ENCODE results near the genes PLEKHG2, EID2, LGALS14 and PSMC4.

- PRO-cap = no peak
These were observed 2.8 kb upstream of the NCCRP1 start for GRCh38 chr19:39193762-39194490.

DNA sequence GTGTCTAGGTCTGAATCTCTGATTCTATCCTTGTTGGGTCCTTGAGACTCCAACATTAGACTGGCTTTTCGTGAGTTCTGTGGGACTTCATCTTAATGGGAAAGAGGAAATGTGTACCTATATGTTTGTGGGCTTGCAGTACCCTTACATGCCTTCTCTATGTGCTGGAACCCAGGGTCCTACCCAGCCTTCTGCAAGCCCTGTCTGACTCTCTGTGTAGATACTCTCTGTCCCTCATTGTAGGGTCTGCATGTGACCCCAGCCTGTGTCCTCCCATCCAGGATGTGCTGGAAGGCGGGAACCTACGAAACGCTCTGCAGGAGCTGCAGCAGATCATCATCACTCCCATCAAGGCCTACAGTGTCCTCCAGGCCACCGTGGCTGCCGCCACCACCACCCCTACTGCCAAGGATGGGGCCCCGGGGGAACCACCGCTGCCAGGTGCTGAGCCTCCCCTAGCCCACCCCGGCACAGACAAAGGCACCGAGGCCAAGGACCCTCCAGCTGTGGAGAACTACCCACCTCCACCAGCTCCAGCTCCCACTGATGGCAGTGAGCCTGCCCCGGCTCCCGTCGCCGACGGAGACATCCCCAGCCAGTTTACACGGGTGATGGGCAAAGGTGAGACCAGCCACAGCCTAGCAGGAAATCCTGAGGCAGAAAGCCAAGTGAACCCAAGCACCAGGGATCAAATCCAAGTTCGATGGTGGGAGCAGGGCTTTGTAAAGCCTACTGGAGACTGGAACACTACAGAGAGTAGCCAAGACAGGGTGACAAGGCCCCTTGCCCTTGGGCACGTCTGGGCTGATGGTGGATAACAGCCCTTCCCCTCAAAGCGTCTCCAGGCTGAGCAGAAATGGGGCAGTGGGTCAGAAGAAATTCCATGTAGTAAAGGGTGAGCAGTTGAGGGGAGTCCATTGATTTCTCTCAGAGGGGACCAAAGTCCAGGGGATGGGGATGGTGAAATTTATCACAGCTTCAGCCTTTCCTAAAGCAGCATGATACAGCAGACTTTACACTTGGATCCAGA, 13.4 kb downstream of the PAF1 start:
- PRO-cap = no peak

GRCh38 chr19:39398221-39399436, 7.5 kb downstream of the MED29 start:
- PRO-cap = unidirectional peak, minus-strand start at chr19:39398399; bidirectional peak, plus-strand start at chr19:39398763, minus-strand start at chr19:39398700

DNA sequence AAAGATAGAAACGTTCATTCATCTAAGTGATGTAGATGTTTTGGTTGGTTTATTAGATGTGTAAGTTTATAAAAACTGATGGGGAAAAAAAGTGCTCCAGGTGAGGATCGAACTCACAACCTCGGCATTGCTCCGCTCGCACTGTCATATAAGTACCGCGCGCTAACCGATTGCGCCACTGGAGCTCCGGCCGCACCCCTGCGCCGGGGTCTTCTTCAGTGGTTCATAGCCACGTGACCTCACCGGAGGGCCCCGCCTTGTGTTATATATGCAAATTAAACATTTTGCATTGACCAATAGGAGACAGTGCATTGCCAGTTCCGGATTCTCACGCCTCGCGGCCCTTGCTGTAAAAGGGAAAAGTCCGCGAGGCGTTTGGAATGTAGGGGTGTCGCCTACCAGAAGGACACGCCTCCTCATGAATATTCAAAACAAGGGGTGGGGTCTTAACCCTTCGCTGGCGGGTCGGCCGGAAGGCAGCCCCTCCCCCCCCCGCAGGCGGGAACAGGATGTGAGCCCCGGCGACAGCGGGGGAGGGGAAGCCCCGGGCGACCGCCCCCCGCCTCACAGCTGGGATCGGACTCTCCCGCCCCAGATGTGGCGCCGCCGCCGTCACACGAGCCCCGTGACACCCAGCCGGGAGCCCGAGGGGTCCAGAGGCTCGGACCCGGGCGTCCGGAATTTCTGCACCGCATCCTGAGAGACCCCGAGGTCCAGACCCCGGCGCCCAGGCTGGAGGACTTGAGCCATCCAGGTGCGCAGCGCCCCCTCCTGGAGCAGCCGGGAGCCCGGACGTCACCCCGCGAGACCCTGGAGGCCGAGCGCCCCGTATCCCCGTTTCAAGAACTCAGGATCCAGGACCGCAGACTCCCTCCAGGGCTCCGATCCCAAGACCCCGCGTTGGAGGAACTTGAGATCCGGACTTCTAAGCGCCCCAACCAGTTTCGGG, at the start of gene PLEKHG2:
TSS of gene PLEKHG2 (plus strand) at position 594 of the 949 bp plus-strand sequence.
- PRO-cap = bidirectional peak, plus-strand start at position 539 of the sequence, minus-strand start at position 188 of the sequence; bidirectional peak, plus-strand start at position 842 of the sequence, minus-strand start at position 743 of the sequence; unidirectional peak, plus-strand start at position 842 of the sequence

GRCh38 chr19:39415402-39415878, 3.0 kb downstream of the PLEKHG2 start:
- PRO-cap = bidirectional peak, plus-strand start at chr19:39415755, minus-strand start at chr19:39415579

DNA sequence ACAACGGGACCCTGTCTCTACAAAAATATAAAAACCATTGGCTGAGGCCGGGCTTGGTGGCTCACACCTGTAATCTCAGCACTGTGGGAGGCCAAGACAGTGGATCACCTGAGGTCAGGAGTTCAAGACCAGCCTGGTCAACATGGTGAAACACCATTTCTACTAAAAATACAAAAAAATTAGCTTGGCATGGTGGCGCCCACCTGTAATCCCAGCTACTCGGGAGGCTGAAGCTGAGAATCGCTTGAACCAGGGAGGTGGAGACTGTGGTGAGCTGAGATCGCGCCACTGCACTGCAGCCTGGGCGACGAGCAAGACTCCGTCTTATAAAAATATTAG, 1.3 kb downstream of the SUPT5H start:
- PRO-cap = no peak

DNA sequence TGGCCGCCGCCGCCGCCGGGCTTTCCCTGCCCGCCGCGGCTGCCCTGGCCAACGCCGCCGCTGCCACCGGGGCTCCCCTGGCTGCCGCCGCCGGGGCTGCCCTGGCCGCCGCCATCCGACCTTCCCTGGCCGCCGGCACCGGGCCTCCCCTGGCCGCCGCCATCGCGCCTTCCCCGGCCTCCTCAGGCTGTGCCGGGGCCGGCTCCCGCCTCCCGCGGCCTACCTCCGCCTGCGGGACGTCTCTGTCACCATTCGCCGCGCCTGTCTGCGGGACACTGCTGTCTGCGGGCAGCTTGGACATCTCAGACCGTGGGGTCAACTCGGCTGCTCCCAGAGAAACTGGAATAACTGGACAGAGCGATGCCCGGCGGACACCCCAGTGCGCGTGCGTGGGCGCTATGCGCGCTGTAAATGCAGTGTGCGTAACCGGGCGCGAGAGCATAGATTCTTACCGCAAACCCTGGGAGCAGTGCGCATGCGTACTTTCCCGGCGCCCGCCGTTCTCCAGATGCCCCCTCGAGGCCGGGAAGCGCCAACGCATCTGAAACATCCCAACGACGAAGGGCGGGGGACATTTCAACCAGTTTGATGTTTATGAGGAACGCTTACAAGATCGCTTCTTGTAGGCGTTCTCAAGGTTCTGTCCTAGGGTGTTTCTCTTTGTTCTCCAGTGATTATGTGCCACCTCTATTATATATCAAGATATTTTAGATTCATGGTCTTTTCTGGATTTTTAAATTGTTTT, at the start of gene EID2:
TSS of gene EID2 (minus strand) at position 383 of the 745 bp plus-strand sequence.
- PRO-cap = unidirectional peak, minus-strand start at position 346 of the sequence; unidirectional peak, minus-strand start at position 383 of the sequence; unidirectional peak, minus-strand start at position 510 of the sequence

GRCh38 chr19:39704094-39704621, at the start of gene LGALS14:
Gene LGALS14 (plus strand): TSS chr19:39704481.
- PRO-cap = no peak

GRCh38 chr19:39872078-39872814, 26.1 kb upstream of the FBL start:
- PRO-cap = no peak

GRCh38 chr19:39906065-39906359, 59.8 kb upstream of the FBL start:
- PRO-cap = no peak

- PRO-cap = bidirectional peak, plus-strand start at chr19:39971184, minus-strand start at chr19:39970923
These were observed at the start of gene PSMC4 for GRCh38 chr19:39970299-39971307. Gene PSMC4 (plus strand): TSS chr19:39971165.

DNA sequence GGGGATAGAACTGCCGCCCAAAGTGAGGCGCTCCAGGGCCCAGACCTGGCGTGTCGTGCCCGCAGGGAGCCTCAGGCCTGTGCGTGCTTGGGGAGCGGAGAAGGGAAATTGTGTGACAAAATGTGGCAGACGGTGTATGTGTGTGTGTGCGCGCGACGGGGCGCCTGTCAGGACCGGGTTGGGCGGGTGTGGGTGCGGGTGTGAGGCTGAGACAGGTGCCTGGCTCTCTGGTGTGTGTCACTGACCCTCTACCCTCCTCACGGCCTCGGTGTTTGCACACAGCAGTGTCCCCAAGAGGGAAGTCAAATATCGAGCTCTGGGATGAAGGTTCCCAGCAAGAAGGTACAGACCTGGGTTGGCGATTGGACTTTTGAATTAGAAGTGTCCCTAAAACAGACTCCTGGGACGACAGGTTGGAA, 340 bp downstream of the ZNF546 start:
- PRO-cap = no peak

GRCh38 chr19:40222899-40223733, 3.4 kb downstream of the CCNP start:
- PRO-cap = no peak

GRCh38 chr19:40229192-40230125, 3.0 kb upstream of the CCNP start:
- PRO-cap = no peak

DNA sequence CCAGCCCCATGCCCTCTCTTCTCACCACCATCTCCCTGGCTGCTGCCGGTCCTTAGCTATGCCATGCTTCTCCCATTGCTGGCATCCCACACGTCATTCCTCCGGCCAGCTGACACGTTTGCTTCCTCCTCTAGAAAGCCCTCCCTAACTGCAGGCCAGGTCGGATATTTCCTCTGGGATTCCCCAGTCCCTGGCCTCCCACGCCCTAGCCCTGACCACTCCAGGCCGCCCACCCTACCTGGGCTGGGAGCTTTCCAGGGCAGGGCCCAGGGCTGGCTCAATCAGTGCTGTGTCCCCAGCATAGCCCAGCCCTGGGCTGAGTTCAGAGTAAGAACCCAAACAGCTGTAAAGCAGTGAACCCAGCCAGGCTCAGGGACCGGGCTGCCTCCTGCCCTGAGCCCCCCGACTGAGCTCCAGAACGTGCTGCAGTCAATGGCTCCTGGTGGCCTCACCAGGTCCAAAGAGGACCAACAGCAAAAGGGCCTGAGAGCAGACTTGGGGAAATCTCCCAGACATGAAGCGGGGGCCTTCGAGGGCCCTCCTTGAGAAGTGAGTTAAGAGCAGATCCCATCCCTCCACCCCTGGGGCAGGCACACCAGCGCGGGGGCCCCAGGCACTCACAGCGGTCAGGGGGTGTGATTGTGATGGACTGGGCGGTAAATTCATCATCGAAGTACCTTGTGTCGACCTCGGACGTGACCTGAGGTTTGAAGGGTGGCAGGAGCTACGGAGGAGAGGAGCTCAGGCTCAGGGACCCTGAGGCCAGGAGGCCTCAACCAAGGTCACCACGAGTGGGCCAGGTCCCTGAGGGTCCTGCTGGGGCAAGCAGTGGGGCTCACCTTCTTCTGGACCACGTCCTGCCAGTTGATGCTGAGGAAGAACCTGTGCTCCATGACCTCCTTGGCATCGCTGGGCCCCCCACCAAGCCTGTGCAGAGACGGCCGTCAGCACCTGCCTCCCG, 8.2 kb upstream of the CCNP start:
- PRO-cap = no peak

DNA sequence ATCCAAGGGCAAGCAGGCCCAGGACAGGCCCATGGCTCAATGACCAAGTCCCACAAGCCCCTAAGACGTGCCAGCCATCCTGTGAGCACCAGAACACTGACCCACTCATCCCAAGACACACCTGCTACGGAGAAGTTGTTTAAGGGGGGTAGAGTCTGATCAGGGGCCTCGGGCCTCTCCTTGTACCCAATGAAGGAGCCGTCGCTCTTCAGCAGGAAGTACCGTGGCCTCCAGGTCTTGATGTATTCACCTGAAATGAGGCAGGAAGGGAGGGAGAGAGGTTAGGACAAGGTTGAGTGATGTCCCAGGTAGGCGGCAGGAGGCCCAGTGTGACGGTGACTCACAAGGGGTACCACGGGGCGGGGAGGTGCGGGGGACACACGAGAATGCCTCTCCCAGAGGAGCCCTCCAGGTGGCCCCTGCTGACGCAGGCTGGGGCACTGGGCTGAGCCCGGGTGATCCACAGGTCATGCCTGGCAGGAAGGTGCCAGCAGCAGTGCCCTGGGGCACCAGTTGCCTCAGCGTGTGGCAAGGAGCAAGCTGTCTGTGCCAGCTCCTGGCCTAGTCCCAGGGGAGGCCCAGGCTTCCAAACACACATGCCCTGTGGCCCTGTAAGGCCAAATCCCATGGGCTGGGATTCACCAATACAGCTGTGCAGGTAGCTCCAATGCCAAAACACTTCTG, 28.2 kb downstream of the AKT2 start:
- PRO-cap = no peak

- PRO-cap = no peak
These were observed 19.2 kb downstream of the AKT2 start for GRCh38 chr19:40265802-40266524.

- PRO-cap = no peak
These were observed 11.5 kb downstream of the AKT2 start for GRCh38 chr19:40273382-40274332.

DNA sequence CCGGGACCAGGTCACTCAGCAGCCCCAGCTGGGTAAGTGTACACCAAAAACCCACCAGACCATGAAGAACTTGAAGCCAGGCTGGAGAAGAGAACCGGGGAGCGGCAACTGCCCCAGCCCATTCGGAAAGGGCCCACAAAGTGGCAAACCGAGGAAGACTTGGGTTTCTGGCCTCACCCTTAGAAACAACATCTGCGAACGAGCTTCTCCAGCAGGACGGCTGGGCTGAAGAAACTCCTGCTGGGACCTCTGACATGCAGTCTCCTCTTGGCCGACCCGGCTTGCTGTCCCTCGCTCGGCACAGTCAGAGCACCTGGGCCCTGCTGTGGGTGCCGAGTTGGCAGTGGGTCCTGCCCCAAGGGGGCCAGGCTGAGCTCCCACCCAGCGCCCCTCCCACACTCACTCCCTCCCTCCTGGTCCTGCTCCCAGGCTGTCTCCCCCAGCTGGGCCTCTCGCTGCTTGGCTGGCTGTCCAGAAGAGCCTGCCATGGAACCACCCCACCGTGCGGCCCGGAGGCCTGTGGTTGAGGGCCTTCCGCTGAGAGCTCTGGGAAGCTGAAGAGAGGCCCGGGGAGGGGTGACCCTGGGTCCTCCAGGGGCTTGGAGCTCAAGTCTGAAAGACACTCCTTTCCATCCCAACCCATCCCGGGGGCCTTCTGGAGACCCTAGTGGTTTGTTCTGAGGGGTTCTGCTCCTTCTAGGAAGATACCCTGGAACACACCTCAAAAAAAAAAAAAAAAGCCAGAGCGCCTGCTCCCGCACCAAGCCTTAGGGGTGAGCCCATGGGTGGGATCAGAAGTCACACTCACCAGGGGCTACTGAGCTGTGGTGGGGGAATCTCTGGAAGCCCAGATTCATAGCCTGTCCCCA, 6.0 kb downstream of the AKT2 start:
- PRO-cap = no peak

DNA sequence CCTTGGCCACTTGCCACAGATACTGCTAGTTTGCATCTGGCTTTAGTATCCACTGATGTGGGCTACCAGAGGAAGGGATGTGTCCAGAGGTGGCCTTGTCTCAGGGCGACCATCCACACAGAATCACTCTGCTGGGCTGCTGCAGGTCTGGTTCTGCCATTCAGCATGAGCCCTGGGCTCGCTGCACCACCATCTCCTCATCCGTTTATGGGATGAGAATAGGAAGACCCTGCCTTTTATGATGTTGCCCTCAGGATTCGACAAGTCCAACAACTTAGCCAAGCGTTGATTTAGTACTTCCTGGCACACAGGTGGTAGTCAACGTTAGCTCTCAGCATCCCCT, 31.1 kb upstream of the AKT2 start:
- PRO-cap = no peak